H4 (cell line): ENCODE measurements around a stretch of chr7.

- RAMPAGE, long total RNA = no peak
Observed at GRCh38 chr7:56107105-56107409, 781 bp upstream of the CHCHD2 start.

DNA sequence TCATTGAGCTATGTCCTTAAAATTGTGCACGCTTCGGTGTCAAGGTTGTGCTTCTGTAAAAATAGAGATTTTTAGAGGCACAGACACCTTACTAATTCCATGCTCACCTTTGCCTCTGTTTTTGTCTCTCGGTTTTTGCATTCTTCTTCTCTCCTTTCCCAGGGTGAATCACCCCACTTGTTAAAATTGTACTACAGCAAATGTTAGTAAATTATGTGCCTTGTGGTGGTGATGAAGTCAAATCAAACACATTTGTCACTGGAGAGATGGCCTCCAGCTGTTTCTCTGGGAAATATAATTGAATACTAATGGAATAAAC, 48.3 kb upstream of the NUPR2 start:
- RAMPAGE, long total RNA = no peak

GRCh38 chr7:56287635-56288251, 171.5 kb upstream of the NUPR2 start:
- RAMPAGE, long total RNA = no peak

DNA sequence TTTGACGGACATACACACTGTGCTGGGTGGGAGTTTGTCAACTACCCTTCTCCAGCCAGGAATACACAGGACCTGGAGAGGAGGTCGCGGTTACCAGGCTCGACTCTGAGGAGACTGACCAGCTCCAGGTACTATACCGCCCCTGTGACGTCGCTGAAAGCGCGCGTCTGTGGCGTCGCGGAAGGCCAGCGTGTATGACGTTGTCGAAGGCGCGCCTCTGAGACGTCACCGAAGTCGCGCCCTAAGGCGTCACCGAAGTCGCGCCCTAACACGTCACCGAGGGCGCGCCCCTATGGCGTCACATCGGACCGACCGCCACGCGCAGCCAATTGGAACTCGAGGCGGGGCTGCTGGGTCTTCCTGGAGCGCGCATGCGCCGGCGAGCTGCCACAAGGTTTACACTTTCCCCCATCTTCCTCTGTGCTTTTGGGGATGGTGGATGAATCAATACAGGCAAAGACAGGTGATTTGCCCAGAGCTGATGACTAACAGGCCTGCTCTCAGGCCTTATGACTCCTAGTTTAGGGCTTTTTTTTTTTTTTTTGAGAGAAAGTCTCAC, 249.9 kb downstream of the ZNF479 start:
- RAMPAGE, long total RNA = no peak

DNA sequence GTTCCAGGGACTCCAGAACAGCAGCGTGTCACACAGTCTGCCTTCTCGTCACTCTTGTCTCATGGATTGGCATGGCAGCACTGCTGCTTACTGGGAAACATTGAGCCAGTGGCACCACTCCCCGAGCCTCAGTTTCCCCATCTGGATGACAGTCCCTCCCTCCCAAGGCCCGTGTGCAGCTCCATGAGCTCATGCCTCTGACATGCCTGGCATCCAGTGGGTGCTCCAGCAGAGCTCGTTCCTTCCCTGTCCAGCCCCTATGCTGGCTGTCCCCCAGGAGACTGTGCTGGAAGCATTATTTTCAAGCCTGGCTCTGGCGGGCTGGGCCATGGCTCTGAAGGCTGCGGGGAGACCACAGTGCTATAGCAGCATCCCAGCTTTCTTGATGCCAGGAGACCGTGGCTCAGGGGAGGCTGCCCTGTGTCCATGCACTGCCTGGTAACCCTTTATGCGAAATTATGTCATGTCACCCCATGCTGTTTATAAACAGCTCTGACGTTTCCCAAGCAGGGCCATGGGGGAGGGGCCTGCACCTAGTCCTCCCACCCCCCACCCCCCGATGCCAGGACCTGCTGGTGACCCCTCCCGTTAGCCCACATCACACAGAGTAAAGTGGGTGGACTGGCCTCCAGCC, 106.1 kb upstream of the ZNF716 start:
- RAMPAGE, long total RNA = no peak

GRCh38 chr7:64574445-64575394, 11.8 kb upstream of the ZNF680 start:
- RAMPAGE, long total RNA = no peak

- RAMPAGE, long total RNA = no peak
Observed at GRCh38 chr7:64839982-64840397, 45.8 kb downstream of the ZNF138 start.

- RAMPAGE, long total RNA = no peak
Observed at GRCh38 chr7:64877223-64877754, 25.8 kb upstream of the ZNF273 start.

- RAMPAGE, long total RNA = no peak
Observed at GRCh38 chr7:64882272-64882799, 20.7 kb upstream of the ZNF273 start.

- RAMPAGE, long total RNA = no peak
Observed at GRCh38 chr7:65475455-65476281, 102.0 kb downstream of the ZNF92 start.

DNA sequence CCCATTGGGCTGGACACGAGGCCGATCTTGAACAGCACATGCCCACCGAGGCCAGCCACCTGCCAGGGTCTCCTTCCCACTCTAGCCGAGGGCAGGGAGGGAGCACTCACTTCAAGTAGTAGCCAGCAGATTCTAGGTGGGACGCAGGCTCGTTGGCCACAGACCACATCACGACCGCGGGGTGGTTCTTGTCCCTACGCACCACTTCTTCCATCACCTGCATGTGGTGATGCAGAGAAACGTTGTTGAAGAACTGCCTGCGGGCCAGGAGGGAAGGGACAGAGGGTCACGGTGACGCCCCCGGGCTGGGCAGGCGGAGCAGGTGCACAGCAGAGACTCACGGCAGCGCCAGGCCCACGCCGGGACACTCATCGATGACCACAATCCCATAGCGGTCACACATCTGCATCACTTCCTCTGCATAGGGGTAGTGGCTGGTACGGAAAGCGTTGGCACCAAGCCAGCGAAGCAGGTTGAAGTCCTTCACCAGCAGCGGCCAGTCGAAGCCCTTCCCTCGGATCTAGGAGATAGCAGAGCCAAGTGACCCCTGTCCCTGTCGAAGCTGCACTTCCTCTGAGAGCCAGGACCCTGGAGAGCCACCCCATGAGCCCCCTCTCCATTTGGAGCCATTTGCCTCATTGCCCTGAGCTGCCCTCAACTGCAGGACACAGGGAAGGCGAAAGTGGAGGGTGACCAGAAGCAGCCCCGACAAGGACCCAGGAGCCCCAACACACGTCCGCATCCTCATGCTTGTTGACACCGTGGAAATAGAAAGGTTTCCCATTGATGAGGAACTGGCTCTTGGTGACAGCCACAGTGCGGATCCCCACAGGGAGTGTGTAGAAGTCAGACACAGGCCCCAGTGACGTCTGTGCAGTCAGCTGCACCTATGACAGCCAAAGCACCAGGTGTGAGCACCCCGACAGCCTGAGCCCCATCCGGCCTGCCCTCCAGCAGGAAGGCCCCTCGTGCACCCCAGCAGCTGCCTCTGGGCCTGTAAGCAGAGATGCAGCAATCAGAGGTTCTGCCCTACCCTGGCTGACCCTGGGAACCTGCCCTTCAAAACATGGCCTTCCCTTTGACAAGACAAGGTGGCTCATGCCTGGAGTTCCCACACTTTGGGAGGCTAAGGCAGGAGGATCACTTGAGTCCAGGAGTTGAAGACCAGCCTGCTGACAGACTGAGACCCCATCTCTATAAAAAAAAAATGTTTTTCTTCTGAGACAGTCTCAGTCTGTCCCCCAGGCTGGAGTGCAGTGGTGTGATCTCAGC, 7.4 kb downstream of the GUSB start:
- RAMPAGE, long total RNA = no peak

DNA sequence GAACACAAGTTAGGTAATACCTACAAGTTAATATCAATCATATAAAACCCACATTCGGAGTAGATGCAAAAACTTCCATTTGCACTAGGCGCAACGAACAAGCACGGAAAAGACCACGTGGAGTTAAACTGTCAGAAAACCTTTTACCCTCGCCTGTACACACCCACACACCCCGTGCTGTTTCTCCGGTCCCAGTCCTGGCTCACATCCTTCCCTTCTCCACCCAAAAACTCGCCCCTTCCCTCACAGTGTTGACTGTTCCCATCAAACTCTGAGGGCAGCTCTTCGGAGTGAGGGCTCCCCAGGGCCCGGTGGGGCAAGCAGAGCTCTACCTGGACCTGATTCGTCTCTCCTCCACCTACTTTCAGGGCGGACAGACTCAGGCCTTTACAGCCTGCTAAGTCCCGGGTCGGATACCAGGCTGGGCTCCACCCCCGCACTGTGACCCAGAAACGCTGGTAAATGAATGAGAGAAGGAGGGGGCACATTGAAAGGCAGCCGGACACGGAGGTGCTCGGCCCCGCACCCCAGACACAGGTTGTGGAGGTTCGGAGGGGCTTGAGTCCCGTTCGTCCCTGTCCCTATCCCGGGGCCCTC, 31.9 kb upstream of the ASL start:
- RAMPAGE, long total RNA = no peak

DNA sequence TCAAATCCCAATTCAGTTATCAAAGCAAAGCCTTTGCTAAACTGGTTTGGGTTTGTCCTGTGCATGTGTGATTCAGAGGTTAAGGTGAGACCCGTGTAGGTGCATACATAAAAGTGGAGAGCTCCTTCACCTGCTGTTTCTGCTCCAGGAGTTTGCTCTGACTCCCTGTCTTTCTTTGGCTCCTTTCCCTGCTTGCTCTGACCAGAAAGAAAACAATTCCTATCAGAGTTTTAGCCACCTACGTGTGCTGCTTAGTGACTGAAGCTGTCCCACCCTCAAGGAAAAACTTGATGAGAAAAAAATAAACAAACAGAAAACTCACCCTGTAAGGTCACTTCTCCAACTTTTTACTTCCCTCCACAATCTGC, 101.1 kb downstream of the TPST1 start:
- RAMPAGE, long total RNA = no peak

GRCh38 chr7:66333344-66333853, 128.3 kb downstream of the TPST1 start:
- RAMPAGE, long total RNA = no peak

DNA sequence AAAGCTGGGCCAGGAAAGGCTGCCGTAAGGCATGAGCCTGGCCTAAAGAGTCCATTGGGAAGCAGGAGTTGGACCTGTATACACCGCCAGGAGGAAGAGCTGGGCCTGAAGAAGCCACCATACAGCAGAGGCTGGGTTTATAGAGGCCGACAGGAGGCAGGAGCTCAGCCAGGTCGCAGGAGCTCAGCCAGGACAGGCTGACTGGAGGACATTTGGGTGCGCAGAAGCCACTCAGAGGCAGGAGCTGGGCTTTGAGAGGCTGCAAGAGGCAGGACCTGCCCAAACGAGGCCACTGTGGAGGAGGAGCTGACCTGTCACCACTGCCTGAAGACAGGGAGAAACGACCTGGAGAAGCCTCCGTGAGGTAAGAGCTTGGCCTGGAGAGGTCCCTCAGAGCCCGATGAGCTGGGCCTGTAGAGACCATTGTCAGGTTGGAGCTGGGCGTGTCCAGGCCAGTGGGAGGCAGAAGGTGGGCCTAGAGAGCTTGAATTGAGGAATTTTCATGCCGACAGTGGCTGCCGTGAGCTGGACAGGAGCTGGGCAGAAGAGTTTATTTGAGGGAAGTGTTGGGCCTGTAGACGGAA, 173.9 kb downstream of the TPST1 start:
- RAMPAGE, long total RNA = no peak

GRCh38 chr7:66456455-66456772, 172.3 kb upstream of the KCTD7 start:
- RAMPAGE, long total RNA = no peak

GRCh38 chr7:66492459-66492973, 136.2 kb upstream of the KCTD7 start:
- RAMPAGE, long total RNA = no peak

DNA sequence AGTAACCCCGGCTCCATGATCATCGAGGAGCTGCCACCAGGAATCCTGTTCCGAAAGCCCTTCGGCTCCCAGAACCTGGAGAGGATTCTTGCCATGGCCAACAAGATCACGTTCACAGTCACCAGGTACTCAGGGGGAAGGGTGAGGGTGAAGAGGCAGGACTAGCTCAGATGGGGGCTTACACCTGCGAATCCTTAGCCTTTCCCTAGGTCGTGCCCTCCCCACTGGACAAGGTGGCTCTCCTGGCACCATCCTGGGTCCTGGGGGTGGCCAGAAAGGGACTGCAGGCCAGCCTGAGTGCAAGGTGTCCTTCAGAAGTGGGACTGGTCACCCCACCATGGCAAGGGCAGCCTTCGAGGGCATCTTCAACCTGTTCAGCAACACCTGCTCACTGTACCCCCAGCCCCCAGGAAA, 106.4 kb upstream of the KCTD7 start:
- RAMPAGE, long total RNA = no peak

GRCh38 chr7:66576562-66577049, 52.1 kb upstream of the KCTD7 start:
- RAMPAGE, long total RNA = no peak

GRCh38 chr7:66619082-66619500, 9.6 kb upstream of the KCTD7 start:
- RAMPAGE, long total RNA = no peak